RPMI7951 (cell line): ENCODE results near the genes SLC35D2 and FOXE1.

GRCh38 chr9:96007040-96008096 is 131.9 kb downstream of the ERCC6L2 start:
- RAMPAGE, long total RNA = no peak

- RAMPAGE, long total RNA = no peak
These were observed 137.1 kb downstream of the ERCC6L2 start for GRCh38 chr9:96012466-96013207.

DNA sequence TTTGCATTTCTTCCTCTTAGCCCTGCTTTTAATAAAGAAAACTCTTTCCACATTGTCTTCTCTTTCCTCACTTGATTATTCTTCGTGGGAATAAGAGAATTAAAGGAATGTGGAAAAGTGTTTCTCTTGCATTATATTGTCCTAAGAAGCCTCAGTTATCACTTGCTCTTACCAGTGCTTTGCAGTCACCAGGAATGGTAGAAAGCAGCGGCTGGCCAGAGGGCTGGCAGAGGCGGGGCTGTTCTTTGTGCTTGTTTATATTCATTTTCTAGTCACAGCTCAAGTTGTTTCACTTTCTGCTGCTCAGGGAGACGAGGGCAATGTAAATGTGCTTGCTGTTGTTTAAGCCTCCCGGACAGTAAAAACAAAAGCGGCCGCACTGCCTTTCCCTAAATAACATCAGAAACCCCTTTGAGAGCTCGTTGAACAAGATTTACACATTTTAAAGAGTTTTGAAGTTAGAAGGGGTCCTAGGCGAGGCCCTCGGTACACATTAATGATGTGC is 164.7 kb downstream of the HSD17B3 start:
- RAMPAGE, long total RNA = no peak

DNA sequence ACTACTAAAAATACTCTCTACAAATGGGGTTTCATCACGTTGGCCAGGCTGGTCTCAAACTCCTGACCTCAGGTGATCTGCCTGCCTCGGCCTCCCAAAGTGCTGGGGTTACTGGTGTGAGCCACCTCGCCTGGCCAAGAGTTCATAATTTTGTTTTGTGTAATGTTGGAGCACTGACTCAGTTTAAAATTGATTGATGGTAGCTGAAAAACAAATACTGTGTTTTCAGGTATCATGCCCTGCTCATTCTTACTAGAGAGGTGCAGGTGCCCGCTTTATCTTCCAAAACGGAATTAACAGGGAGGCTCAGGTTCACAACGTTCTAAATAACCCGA is 40.3 kb upstream of the HSD17B3 start:
- RAMPAGE, long total RNA = no peak

- RAMPAGE, long total RNA = no peak
These were observed at the start of gene SLC35D2 for GRCh38 chr9:96382822-96384102. SLC35D2 (minus strand) TSS chr9:96383711.

GRCh38 chr9:96417056-96417646 is 1.0 kb downstream of the ZNF367 start:
- RAMPAGE, long total RNA = no peak

DNA sequence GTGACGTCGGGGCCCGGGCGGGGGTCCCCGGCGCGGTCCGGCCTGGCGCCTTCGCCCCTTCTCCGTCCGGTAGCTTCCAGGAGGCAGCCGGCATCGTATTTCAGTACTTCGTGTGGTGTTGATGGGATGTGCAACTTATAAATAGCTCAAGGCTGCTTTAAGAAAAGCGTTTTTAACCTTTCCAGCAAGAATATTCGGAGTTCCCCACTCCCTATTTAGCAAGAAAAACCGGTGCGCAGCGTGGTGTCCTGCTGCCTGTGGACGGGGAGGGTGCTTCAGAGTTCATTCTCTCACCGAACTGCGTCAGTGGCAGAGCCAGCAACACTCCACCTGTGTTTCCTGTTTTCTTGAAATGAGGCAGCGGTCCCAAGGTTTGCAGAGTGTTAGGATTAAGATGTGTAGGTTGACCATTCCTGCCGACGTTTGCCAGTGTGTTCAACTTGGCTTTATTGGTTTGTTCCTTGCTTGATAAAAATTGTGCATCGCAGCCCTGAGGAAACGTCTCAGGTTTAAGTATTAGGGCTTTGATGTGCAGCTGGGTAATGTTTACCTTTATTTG is 1.2 kb downstream of the HABP4 start:
- RAMPAGE, long total RNA = no peak

DNA sequence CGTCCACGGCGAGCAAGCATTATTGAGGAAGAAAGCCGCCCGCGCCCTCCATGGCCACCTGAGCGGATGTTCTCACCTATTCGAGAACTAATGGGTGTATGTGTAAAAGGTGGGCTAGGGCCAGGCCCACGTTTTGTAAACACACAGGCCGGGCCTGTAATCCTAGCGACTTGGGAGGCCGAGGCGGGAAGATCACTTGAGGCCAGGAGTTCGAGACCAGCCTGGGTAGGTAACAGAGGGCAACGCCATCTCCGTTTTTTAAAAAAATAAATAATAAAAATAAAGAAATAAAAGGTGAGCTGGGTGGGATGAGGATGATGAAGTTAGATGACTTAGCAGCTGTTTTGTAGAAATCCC is 362 bp upstream of the PRXL2C start:
- RAMPAGE, long total RNA = no peak

GRCh38 chr9:96877262-96878071 is 23.2 kb upstream of the ZNF782 start:
- RAMPAGE, long total RNA = no peak

- RAMPAGE, long total RNA = no peak
These were observed 88.1 kb upstream of the CCDC180 start for GRCh38 chr9:97219333-97219708.

DNA sequence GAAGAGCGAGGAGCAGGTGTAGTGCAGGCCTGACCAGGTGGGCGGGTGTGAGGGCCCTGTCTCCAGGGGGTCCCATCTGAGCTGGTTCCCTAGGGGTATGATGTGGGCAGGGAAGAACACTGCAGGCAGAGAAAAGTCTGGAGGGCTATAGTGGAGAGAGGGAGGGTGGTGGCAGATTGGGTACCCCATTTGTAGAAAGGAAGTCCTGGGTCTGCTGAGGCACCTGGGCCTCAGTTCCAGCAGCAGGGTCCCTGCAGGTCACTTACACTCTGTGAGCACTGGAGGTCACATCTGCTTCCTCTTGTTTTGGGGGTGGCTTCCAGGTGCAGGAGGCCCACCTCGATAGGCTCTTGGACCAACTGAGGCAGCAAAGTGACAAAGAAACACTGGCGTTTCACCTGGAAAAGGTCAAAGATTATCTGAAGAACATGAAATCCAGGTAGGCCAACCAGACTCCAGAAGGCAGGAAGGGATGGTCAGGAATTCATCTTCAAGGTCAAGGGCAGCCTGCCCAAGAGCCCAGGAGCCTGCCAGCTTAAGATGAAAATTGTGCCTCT is 18.9 kb downstream of the CCDC180 start:
- RAMPAGE, long total RNA = no peak

DNA sequence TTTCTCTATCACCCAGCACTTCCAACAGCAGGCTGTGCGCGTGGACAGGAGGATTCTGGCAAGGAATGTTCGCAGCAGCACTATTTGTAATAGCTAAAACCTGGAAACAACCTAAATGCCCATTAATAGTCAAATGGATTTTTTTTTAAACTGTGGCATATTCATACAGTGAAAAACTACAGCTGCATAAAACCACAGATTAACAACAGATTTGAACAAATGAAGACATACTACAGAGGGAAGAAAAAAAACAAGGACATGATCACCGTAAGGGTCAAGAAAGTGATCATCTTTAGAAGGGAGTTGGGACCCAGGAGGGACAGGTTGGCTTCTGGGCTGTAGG is 1.3 kb upstream of the TMOD1 start:
- RAMPAGE, long total RNA = no peak

GRCh38 chr9:97502769-97503090 is 1.3 kb downstream of the TMOD1 start:
- RAMPAGE, long total RNA = no peak

DNA sequence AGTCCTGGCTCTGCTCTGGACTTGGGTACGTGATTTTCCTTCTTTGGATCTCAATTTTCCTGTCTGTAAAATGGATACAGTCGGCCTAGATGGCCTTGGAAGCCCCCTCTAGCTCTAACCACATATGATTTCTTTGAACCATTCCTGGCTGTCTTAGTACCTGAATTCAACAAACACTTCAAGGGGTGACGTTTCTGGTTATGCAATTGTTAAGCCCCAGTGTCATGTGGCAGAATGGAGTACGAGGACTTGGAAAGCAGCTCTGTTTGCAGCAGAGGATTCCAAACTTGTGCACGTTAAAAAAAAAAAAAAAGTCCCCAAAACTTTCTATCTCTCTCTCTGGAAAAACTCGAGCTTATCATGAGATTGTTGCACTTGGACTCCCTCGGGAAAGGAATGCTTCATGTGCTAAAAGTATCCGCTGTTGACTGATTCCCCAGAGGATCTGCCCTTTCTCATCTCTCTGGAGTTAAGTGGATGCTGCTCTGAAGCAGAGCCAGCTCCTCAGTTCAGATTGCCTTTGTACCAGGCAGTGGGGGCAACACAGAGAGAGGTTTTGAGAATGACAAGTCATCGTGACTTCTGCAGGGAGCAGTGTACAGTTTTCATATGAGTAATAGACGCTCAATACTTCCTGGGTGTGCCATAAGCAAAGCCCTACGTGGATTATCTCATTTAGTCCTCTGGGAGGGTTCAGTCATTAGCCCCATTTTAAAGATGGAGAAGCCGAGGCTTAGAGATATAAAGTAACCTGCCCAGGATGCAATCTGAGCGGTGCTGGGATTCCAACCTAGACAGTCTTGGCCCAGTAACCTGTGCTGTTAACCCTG is 28.0 kb downstream of the TMOD1 start:
- RAMPAGE, long total RNA = no peak

DNA sequence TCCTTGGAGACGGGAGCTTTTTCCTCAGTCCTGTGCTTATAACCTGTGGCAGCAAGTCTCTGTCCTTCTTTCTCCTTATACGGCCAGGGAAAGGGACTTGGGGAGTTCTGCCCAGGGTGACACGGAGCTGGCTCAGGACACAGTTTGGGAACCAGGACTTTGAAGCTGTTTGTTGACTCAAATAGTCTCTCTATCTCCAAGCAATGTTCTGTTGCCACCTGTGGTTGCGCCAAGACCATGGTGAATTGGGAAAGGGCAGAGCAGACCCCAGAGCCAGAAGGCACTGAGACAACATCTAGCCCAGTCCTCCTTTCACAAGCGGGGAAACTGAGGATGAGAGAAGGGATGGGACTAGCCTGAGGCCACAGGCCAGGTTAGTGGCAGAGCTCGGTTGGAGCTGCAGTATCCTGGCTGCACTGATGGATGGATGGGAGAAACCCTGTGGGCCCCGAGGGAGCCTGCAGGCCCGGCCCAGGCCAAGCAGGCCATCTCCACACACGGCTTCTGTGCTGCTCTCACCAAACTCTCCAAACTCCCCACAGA is 60.4 kb downstream of the TSTD2 start:
- RAMPAGE, long total RNA = no peak

GRCh38 chr9:97601127-97601837 is 31.9 kb downstream of the TSTD2 start:
- RAMPAGE, long total RNA = no peak

DNA sequence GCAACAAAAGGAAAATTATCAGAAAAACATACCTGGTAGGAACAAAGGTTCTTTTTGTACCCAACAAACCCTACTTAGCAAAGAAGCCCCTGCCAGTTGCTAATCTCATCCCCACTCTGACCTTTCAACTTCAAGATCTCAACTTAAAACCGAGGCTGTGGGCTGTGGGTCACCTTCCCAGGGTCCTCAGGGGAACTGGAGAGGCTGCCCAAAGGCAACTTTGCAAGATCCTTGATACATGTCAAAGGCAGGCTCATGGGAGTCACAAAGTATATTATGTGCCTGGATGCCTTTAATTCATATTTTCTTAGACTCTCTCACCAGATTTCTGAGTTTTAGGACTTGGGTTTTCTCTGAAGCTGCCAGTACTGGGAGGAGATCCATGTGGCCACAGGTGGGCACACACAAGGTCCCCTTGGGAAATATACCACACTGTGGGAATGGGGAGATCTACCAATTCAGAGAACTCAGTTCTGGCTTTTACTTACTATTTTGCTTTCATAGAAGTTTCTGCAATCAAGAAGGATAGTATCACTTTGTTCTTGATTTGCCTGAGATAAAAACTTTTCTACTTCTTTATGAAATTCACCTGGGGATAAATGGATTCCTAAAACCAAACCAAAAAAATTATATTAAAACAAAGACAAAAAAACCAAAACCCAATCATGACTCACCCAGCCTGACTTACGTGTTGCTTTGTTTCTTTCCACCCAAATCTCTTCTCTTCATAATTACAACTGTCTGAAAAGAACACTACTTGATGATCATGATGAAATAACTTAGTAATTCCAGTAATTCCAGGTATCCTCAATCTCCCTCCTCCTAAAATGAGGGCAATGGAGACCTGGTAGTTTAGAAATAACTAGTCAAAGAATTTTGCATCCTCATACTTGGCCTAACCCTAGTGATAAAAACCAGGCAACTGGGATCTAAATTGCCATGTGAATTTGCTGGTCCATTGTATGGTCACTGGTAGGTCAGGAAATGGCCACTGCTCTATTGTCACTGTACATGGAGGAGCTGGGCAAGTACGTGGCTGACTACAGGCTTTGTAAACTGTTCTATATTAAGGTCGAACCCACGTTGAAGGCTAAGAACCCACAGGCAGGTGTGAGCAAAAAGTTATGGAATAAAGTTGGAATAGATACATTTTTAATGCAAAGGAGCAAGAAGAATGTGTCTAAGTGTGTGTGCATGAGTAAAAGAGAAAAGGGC is 27.1 kb downstream of the TSTD2 start:
- RAMPAGE, long total RNA = no peak

DNA sequence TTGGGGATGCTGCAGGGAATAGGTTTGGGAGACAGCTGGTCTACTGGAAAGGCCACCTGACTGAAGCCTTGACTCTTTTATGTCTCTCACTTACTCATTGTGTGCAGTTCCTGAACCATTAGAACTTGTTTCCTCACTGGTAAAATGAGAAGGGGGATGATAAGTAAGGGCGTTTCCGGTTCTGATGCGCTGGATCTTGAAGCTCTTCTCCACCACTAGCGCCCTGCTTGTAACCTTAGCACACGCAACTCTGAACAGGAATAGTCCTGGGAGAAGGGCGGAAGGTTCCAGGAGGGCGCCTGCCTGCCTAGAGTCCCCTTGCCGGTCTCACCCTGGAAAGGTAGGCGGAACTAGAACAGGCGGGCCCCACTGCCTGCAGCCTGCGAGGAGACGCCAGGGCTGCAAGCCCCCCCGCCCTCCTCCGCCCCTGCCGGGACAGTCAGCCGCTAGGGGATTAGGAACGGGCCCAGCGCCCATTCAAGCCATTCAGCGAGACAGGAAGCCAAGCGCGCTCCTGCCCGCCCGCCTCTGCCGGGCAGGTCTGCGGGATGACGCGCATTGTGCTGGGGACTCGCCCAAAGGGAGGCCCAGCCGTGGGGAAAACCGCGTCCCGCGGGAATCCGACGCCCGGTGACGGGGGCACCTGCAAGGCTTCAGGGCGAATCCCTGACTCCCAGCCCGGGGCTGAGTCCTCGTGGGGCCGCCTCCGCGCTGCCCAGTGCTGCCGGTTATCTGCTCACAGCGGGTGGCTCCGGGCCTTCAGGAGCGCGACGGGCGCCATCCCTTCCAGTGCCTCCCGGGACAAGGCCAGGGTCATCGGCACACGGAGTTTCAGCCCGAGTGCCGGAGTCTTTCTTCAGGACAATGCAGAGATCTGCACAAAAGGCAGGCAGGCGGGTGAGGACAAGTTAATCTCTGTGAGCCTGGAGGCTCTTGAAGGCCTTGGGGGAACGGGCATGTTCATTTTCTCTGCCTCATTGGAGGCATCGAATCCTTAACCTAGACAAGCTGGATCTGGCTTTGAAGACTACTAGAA is 44.1 kb upstream of the XPA start:
- RAMPAGE, long total RNA = no peak

DNA sequence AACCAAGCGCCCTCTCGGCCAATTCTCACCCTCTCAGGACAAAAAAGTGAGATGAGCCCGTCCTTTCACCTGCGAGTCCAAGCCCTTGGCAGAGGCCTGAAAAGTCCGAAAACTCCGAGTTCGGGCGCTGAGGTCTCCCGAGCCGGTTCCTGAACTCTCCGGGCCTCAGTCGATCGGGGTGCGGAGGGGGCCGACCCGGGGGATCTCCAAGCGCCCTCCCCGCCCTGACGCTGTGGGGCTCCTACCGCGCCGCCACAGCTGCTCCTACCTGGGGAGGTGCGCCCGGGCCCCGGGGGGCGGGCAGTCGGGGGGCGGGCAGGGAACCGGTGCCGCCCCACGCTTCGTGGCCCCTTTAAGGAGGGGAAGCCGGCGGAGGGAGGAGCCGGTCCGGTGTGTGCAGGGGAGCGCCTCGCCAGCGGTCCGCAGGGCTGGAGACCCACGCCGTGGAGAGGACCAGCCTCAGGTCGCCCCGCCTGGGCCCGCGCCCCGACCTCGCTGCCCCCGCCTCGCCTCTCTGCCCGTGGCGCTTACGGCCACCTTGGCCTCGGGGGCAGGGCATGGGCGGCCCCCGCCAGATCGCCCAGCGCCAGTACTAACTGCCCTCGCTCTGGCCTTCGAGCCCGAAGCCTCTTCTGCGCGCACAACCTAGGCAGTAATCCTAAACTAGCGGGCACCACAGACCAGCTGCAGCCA is at the start of gene FOXE1:
Gene FOXE1, plus strand, starts transcription at position 380 of the 693 bp plus-strand sequence.
- RAMPAGE, long total RNA = no peak

- RAMPAGE, long total RNA = no peak
These were observed 17.1 kb downstream of the TRMO start for GRCh38 chr9:97905232-97905568.